Esophagus muscularis mucosa (tissue), 4 donors: ENCODE measurements around the gene FGG.

- PRO-cap: no peak
- RAMPAGE, long total RNA, 4 experiments: no peak in any of the 4 experiments
These were observed 416 bp upstream of the PLRG1 start for GRCh38 chr4:154550691-154550940.

- PRO-cap: no peak
- RAMPAGE, long total RNA, 4 experiments: no peak in any of the 4 experiments
These were observed at the start of gene FGG for GRCh38 chr4:154612109-154613138. FGG (minus strand) TSS chr4:154612656.

DNA sequence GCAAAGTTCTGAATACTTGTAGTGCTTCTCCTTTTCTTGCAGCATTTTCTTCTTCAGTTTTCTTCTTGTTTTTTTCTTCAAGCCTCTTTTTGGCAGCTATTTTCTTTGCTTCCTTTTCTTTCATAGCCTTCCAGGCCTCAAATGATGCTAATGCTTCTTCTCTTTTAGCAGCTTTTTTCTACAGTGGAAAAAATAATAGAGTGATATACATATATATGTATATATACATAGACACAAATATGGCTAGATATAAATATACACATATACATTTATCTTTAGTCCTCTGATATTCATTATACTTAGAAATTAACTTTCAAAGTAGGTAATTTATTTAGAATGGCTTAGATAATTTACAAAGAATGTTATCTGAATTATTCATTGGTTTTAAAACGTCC lies 23.6 kb downstream of the MAP9 start:
- PRO-cap: no peak
- RAMPAGE, long total RNA, 4 experiments: no peak in any of the 4 experiments

DNA sequence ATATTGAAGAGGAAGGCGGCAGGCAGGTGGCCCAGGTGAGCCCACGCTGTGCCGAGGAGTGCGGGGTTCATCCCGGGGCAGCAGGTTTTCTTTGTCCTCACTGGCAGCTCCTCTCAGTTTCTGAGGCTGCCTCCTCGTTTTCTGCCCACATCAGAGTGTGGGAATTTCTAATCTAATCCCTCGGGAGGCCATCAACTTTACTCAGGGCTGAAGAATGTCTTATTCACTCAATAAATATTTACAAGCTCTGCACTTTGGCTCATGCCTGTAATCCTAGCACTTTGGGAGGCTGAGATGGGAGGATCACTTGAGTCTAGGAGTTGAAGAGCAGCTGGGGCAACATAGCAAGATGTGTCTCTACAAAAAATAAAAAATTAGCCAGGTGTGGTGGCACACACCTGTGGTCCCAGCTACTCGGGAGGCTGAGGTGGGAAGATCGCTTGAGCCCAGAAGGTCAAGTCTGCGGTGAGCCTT lies 16.1 kb upstream of the MAP9 start:
- PRO-cap: no peak
- RAMPAGE, long total RNA, 4 experiments: no peak in any of the 4 experiments

GRCh38 chr4:155526516-155526911 lies 140.1 kb upstream of the GUCY1A1 start:
- PRO-cap: no peak
- RAMPAGE, long total RNA, 4 experiments: no peak in any of the 4 experiments

- PRO-cap: no peak
- RAMPAGE, long total RNA, 4 experiments: no peak in any of the 4 experiments
These were observed 13.4 kb downstream of the PDGFC start for GRCh38 chr4:156957961-156958827.

DNA sequence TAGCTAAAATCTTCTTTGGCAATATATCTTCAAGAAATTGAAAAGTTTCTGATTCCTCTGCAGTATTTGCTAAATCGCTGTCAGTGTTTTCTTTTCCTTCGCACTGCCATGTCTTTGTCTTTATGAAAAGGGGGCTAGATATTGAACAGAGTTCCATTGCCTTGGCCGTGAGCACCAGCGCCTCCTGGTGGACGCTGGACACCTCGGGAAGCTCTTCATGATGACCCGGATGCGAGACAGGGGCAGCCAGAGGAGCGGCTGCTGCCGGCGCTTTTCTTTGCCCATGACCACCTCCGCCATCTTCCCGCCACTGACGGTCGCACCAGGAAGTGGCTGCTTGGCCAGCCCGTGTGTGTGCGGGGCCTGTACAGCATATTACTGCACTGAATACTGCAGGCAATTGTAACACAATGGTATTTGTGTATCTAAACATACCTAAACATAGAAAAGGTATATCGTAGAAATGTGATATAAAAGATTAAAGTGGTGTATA lies 15.9 kb upstream of the GRIA2 start:
- PRO-cap: no peak
- RAMPAGE, long total RNA, 4 experiments: no peak in any of the 4 experiments

GRCh38 chr4:158090374-158090581 lies 82.5 kb downstream of the GASK1B start:
- PRO-cap: no peak
- RAMPAGE, long total RNA, 4 experiments: no peak in any of the 4 experiments

GRCh38 chr4:158169828-158170062 lies 3.1 kb downstream of the GASK1B start:
- PRO-cap: bidirectional peak, plus-strand start at chr4:158170120, minus-strand start at chr4:158170024
- RAMPAGE, long total RNA, 4 experiments: no peak in any of the 4 experiments

DNA sequence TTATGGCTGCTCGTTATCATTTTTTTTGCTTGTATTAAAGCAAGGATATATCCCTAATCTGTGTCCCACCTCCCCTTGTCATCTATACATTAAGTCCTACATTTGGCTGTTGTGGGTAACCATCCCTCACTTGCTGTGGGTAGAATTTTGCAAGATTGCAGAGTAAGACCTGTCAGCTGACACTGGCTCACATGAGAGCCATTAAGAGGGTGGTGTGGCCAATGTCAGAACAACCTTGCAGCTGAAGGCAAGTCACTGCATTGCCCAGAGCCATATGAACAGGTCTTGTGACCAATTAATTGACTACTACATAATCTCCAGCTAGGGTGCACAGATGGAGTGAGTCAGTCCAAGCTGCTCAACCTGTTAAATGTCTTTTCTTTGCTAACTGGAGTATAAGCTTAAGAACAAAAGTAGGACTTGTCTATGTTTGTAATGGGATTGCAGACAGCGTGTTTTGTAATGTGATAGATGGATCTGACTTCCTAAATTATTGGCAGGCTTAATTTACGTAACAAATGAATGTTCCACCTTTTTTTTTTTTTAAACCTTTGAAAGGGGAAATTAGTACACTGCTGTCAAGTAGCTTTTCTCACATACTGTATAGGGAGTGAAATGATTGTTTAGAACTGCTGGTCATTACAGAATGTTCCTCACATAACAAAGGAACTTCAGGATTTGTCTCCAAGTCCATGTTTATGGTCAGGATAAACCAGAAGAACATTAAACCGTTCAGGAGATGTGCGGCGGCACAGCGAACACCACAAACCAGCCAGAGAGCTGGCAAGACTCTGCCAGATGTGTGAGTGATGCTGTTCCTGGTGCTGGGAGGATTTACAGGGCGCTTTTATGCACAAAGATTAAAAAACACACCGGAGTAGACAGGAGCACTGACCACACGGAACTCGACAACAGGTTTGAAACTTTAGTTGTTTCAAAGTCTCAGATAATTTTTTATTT lies 37.0 kb downstream of the FNIP2 start:
- PRO-cap: unidirectional peak, plus-strand start at position 333 of the sequence
- RAMPAGE, long total RNA, 4 experiments: start-site peak on the plus strand in 2 of 4 experiments, centred at positions 739 to 875 of the sequence, 8 to 52 reads per replicate

DNA sequence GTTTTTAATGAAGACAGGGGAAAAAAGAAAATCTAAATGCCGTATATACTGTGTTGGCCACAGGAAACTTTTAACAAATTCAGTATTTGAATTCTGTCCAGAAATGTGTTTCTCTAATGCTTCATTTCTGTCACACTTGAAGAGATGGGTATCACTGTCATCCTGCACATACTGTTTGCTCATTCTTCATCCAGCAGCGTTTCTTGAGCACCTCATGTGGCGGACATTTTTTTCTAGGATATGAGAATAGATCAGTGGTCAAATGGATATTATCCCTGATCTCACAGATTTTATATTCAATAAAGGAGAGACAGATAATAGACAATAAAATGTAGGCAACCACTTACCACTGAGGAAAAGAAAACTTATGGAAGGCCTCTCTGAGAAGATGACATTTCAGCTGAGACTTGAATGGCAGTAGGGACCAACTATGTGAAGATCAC lies 74.4 kb downstream of the FNIP2 start:
- PRO-cap: no peak
- RAMPAGE, long total RNA, 4 experiments: no peak in any of the 4 experiments

DNA sequence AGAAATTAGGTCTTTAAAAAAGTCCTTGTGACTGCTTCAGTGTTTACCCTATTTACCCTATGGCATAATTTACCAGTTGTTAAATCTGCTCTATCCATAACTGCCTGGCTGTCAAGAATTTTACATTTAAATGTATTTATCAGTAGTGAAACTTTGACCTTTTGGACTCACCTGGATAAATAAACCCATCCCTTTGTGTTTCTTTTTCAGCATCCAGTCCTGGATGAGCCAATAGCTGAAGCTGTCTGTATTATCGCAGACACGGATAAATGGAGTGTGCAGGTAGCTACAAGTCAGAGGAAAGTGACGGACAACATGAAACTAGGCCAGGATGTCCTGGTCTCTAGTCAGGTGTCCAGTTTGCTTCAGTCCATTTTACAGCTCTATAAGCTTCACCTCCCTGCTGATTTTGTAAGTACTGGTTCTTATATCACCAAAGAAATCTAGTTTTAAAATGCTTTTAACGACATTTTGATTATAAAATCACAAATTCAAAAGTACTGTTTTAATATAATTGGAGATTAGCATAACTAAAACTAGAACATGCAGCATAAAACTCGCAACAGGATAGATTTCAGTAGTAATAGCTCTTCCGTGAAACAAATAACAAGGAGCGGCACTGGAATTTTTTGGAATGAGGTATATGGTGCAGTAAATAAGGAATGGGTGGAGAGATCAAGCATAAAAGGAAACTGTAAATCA lies 122.6 kb downstream of the FNIP2 start:
- PRO-cap: no peak
- RAMPAGE, long total RNA, 4 experiments: no peak in any of the 4 experiments

- PRO-cap: unidirectional peak, plus-strand start at chr4:159103477; bidirectional peak, plus-strand start at chr4:159103771, minus-strand start at chr4:159103742; bidirectional peak, plus-strand start at chr4:159104051, minus-strand start at chr4:159104014
- RAMPAGE, long total RNA, 4 experiments: start-site peak on the plus strand in 1 of 4 experiments, at chr4:159104070-159104125 at its widest, 50 reads per replicate
These were observed 761 bp downstream of the RAPGEF2 start for GRCh38 chr4:159103316-159104363.

DNA sequence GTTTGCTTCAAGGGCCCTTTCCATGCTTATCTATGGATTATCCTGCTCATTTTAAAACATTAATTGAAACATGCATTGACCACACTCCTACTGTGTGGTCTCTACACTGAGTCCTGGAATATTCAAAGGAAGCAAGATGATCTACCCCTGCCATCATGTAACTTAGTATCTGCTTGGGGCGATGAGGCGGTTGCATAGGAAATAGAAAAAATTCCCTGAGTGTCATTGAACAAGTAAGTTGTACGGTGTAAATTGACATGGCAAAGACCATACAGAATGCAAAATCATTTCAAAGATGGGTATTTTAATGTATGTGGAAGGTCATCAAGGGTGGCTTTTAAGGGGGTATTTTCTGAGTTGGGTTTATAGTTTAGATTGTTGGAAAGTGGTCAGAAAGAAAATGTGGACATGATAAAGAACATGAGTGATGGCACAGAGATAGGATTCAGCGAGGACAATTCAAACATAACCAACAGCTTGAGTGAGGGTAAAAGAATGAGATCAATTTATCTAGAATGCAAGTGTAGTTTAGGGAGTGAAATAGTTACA lies 113.3 kb downstream of the RAPGEF2 start:
- PRO-cap: no peak
- RAMPAGE, long total RNA, 4 experiments: no peak in any of the 4 experiments

- PRO-cap: no peak
- RAMPAGE, long total RNA, 4 experiments: start-site peak on the plus strand in 1 of 4 experiments, at chr4:159322412-159322481 at its widest, 27 reads per replicate
These were observed 219.5 kb downstream of the RAPGEF2 start for GRCh38 chr4:159322246-159322818.

DNA sequence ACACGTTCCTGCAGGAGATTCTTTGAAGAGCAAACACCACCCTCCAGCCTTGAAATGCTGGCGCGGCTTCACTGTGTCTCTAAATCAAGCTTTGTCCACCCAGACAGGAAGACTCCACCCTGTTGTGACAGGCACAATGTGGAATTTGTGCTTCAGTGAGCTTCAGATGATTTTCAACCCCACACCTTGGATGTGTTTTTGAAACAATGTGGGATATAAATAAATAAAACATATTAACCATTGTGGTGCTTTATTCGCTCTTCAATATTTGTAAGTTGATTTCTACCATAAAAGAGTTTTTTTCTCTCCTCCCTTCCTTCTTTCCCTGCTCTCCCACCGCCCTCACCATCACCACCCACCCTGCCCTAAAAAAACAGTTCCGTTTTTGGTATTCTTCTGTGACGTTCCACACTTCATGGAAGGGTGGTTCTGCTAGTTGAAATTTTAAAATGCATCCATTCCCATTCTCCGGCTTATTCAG lies 264.2 kb downstream of the RAPGEF2 start:
- PRO-cap: no peak
- RAMPAGE, long total RNA, 4 experiments: no peak in any of the 4 experiments

GRCh38 chr4:162705026-162705514 lies 461.6 kb downstream of the NAF1 start:
- PRO-cap: no peak
- RAMPAGE, long total RNA, 4 experiments: no peak in any of the 4 experiments

DNA sequence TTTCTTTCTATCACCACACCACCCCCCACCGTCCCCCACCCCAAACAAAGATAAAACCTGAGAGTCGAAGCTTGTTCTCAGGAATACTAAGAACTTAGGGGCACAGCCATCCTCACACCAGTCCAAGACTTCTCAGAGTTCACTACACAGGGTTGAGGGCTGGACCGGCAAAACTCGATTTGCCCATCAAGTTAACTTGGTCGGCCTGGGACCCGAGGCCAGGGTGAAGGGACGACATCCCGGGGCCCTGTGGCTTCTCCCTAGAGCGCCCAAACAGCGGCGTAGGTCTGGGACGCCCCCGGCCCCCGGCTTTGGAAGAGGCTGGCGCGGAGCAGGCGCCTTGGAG lies 250 bp upstream of the NPY5R start:
- PRO-cap: no peak
- RAMPAGE, long total RNA, 4 experiments: no peak in any of the 4 experiments

DNA sequence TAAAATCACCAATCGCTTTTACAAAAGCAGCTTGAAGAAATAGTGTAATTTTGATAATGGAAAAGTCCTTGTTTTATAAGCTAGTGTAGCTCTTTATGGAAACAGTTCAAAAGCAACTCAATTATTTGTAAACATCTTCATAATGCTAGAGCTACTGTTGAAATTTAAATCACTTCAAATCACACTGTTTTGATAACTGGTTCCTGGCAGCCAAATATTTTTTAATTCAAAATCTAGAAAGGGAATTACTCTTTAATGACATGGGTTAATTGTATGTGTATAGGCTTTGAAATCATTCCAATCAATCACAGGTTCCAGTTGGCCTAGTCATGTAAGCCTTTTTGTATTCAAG lies 33.8 kb downstream of the TKTL2 start:
- PRO-cap: no peak
- RAMPAGE, long total RNA, 4 experiments: no peak in any of the 4 experiments

DNA sequence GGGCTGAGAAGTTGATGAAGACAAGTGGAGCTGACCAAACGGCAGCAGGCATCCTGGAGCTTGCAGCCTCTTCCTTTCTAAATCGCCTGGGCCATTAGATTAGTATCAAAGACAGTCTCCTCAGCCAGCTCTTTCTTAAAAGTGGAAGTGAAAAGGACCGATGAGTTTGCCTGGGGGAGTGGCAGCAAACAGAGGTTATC lies 179.8 kb downstream of the TMA16 start:
- PRO-cap: no peak
- RAMPAGE, long total RNA, 4 experiments: no peak in any of the 4 experiments